SP-49 (cell line): Measurements from ENCODE around the genes EFCAB12, RHO and DNAJC13.

DNA sequence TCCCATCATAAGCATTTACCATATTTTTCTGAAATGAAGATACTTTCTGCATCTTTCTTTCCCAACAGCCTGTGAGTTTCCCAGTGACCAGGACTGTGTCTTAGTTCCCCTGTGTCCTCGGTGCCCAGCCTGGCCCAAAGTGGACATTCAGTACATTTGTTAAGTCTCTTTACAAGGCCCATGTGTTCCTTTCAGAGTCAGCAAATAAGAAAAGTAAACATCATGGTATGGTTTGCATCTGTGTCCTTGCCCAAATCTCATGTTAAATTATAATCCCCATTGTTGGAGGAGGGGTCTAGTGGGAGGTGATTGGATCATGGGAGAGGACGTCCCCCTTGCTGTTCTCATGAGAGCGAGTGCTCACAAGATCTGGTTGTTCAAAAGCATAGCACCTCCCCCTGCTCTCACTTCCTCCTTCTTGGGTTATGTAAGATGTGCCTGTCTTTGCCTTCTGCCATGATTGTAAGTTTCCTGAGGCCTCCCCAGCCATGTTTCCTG lies 4.3 kb downstream of the EFCAB12 start:
- PRO-cap, result no peak

DNA sequence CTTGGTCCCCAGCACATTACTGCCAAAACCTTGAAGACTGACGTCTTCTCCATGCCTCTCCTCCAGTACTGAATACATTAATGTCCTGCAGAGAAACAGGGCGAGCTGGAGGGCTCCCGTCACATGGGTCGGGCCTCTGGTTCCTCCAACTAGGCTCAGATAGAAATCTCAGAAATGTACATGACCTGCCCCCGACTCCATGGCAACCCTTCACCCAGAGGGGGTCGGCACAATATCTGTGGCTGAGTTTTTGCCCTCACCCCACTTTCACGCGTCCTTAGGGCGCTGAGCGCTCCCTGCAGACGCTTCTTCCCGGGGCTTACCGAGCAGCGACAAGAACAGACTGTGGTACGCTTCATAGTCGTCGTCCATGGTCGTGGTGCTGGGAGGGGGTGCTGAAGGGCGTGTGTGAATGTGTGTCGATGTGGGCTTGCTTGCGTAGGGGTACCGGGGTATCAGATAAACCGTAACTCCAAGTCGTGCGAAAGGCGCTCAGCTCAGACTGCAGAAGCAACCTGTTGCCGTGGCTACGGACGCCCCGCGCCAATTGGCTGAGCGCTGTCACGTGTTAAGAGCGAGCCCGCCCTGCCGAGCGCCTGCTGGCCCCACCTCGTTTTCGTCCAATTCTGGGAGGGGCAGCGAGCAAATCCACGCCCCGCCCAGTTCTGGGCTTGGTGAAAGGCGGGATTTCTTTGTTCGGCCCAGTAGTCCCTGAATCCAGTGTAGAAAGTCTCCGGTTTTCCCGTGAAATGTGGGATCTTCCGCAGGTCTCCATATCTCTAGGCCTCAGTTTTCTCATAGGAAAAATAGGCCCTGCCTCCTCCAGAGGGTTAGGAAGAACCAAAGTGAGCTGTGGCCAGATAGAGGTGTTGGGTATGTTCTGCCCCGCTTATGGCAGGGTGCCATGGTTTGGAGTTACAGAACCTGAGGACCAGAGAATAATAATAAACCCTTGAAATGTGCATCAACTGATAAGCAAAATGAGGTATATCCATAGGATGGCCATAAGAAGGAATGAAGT lies at the start of gene EFCAB12:
Gene EFCAB12, minus strand, starts transcription at position 520 of the 1,021 bp plus-strand sequence.
- PRO-cap, result no peak

DNA sequence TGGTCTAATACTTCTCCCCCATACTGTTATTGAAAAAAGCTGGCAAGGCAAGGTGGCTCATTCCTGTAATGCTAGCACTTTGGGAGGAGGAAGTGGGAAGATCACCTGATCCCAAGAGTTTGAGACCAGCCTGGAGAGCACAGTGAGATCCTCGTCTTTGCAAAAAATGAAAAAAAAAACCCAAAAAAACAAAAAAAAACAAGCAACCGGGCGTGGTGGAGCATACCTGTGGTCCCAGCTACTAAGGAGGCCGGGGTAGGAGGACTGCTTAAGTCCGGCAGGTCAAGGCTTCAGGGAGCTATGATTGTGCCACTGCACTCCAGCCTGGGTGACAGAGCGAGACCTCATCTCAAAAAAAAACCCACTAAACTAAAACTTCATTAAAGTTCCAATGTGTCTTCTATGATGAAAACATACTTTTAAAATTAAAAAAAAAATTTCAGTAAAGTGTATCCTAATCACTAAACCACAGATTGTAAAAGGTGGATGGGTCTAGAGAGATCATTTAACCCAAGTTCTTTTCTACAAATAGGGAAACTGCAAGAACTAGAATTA lies 1.1 kb downstream of the MBD4 start:
- PRO-cap, result no peak

DNA sequence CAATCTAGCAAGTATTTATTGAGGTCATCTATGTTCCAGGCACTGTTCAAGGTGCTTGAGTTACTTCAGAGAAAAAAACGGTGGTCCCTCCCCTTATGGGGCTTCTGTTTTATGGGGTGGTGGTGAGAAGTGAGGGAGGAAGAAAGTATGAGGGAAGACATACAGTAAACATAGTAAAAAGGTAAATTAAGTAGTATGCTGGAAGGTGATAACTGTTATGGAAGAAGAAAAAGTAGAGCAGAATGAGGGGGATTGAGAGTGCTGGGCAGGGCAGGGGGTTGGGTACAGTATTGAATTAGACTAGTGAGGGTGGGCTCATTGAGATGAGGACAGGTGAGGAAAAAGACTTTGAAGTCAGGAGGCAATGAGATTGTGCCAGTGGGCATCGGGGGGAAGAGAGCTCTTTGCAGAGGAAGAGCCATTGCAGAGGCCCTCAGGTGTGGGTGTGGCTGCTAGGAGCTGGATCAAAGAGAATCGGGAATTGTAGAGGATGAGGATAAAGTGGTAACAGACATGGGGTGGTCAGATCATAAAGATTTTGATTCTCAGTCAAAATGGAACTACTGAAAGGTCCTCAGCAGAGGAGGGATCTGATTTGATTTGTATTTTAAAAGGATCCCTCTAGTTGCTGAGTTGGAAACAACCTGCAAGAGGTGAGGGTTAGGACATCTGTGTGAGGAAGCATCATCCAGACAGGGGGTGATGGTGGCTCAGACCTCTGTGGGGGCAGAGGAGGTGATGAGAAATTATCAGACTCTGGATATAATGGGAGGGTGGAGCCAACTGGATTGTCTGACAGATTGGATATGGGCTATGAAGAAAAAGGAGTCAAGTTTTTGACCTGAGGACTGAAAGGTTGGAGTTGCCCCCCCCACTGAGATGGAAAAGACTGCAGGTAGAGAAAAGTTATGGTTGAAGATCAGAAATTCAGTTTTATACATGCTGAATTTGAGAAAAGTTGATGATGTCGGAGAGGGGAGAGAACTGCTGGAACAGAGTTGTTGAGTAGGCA lies 12.4 kb downstream of the IFT122 start:
- PRO-cap, result no peak

- PRO-cap, result no peak
Observed at GRCh38 chr3:129481578-129482363, 41.7 kb downstream of the IFT122 start.

GRCh38 chr3:129528441-129528840 lies at the start of gene RHO:
TSS of gene RHO (plus strand) at chr3:129528639.
- PRO-cap, result no peak

DNA sequence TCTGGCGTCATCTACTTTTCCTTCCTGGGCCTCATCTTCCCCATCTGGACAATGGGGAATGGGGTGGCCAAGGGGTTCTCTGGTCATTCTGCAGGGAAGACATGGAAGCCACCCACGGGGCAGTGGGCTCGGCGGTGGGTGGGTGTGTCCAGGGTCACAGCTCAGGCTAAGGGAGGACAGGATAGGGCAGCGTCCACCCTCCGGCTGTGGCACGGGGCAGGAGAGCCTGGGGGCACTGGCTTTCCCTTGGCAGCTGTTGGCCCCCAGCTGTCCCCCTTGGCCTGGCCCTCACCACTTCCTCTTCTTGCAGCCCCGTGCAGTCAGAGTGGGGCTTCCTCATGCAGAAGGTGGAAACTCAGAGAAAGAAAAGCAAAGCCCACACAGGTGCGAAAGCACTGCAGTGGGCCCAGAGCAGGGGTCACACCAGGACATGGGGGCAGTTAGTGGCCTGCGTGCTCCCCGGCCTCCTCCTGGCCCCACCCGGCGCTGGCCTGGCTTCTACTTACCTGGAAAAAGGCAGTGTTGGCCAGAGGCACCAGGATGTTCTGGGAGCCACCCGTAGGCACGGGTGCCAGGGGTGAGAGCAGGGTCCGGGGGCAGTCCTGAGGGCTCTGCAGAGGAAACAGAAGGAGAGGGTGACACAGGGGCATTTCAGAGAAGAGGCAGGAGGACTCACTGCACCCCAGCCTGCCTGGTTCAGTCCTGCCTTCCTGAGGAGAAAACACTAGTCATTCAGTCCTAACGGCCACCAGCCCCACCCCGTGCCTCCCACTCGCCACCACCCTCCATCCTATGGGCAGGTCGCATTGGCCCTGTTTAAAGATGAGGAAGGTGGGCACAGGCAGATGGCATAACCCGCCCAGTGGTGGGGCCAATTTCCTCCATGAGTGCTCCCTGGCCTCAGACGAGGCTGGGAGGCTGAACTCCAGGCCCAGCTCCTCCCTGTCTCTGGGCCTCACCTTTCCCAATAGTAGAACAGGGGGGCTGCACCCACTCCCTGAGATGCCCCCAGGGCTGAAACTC lies 28.3 kb downstream of the PLXND1 start:
- PRO-cap, result bidirectional peak, plus-strand start at position 348 of the sequence, minus-strand start at position 278 of the sequence

GRCh38 chr3:129607475-129607888 lies 1.0 kb upstream of the PLXND1 start:
- PRO-cap, result no peak

DNA sequence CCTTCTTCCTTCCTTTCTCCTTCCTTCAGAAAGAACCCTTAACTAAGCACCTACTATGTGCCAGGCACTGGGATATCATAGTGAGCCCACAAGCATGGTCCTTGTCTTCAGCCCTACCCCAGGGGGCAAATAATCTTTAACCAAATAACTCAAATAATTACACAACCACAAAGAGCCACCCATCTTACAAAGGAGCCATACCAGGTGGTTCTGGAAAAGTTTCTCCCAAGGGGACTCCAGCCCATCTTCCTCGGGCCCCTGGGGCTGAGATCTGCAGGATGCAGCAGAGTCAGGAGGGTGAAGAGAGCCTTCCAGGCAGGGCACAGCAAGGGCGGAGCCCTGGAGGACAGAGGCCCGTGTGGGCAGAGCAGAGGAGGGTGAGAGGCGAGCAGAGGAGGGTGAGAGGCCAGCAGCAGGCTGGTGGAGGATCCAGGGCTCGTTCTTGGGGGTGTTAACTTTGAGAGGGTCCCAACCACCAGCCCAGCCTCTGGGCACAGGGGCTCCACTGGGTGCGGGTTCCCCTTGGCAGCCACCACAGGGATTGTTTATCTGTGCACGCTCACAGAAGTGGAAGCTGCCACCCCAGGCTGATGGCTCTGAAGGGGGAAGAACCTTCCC lies 9.1 kb upstream of the PLXND1 start:
- PRO-cap, result no peak

DNA sequence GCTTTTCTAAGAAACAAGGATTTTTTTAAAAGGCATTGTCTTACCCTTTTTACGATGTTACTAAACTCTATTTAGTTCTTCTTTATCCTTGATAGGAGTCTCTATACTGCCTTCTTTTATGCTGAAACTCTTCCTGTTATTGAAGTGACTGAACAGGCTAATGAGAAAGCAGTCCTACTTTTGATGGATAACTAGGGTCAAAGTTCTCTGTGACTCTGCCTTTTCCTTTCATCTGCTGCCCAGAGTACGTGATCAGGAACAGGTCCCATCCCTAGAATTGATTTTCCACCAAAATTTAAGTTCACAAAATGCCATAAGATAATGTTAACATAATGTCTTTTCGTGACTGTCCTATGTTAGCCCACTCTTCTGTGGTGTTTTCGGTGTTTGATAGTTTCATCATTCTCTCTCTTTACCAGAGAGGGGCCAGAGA lies 50.2 kb upstream of the PLXND1 start:
- PRO-cap, result no peak

DNA sequence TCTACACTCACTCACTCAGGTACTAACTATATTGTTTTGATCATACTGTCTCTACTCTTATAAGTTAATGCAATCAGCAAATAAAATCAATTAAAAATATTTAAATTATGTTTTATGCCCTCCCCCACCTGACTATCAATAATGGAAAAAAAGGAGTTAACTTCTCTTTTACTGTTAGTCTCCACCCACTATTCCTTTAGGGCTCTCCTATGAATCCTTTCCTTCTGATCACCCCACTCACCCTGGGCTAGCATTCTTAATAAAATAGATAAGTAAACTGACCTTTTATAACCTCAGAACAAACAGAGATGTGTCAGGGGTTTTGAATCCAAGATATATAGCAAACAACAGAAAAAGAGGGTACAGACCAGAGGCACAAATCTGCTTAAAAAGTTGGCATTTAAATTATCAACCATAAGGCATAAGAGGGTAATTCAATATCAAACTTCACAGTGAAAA lies 116.0 kb upstream of the PLXND1 start:
- PRO-cap, result no peak

DNA sequence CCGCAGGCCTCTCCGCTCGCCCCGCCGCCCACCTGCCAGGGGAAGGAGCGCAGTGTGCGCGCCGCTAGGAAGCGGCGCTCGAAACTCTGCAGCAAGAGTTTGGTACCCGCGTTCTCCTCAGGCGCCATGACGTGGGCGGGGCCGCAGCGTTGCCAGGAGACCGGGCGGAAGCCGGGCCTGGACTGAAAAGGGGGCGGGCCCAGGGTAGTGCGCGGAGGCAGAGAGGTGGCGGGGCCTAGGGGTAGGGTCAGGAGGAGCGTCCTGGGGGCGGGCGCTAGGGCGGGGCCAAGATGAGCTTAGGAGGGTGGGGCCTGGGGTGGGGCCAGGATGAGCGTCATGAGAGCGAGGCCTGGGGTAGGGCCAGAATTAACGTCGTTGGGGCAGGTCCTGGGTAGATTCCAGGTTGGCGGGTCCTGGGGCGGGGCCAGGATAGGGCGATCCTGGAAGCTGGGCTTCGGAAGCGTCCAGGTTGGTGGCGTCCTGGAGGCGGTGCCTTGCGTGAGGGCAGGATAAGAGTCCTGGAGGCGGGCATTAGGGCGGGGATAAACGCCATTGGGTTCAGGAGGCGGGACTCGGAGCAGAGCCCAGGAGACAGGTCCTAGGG lies 29.8 kb downstream of the ALG1L2 start:
- PRO-cap, result bidirectional peak, plus-strand start at position 363 of the sequence, minus-strand start at position 119 of the sequence

GRCh38 chr3:130733498-130734213 lies 13.0 kb downstream of the PIK3R4 start:
- PRO-cap, result no peak

DNA sequence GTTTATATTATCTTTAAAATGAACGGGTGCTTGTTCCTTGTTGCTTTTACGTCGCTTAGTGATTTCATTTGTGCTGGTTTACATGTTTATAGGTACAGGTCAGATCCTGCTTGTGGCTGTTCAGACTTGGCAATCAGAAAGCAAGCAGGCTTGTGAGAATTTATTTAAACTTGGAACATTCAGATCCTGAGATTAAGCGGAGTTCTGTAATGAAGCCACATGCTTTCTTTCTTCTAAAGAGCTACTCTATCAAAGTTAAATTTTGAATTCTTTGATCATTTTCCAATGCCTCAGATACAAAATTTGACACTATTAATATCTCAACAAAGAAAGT lies 43.0 kb upstream of the ATP2C1 start:
- PRO-cap, result no peak

DNA sequence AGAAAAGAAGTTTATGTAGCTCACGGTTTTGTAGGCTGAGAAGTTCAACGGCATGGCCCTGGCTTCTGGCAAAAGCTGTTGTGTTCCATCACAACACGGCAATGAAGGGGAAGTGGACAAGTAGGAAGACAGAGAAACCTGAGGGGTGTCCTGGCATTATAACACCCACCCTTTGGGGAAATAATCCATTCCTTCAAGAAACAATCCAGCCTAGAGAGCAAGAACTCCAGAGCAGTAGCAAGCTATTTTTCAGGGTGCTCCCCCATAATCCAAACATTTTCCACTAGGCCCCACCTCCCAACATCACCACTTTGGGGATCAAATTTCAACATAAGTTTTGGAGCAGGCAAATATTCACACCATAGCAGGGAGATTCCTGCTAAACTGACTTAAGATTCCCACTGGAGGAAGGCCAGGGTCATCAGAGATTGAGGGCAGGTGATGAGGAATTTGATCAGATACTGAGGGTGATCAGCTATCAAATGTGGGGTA lies 30.4 kb upstream of the NUDT16 start:
- PRO-cap, result no peak

GRCh38 chr3:131361509-131362578 lies 19.7 kb upstream of the NUDT16 start:
- PRO-cap, result no peak

DNA sequence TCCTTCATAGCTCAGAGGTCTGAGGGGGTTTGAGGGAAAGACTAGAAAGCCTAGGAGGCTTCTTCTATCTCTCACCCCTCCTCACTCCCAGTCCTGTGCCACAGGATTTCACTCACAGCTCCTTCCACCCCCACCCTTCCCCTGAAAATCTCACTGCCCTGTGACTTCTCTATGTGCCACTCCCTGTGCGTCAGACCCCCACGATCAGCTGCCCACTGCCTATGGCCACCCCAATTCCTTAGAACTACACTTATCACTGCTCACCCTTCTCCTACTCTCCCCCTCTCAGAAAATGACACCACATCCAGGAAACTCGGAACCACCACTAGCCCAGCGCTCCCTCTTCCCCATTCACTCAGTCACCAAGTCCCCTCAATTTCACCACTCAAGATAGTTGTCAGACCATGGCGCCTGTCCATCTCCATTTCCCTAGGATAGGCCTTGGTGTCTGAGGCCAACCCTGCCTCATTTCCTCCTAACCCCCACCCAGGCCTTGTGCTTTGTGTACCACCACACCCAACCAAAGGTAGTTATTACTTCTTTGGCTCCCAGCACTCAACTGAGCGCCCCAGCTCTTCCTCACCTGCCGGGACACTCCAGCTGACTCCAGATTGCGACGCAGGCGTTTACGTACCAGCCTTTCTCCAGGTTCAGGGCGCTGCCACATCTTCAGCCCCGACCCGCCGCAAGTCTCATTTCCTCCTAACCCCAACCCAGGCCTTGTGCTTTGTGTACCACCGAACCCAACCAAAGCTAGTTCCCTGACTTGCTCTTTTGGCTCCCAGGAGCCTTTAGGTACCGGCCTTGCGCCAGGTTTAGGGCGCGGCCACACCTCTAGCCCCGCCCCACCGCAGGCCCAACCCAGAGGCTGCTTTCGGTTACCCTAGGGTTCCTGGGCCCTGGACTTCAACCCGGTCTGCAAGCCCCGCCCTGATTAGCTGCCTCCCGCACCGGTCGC lies 596 bp upstream of the NUDT16 start:
- PRO-cap, result no peak

- PRO-cap, result no peak
Observed at GRCh38 chr3:131387501-131388158, 6.1 kb downstream of the NUDT16 start.

GRCh38 chr3:131491077-131491670 lies 11.6 kb downstream of the MRPL3 start:
- PRO-cap, result no peak

- PRO-cap, result unidirectional peak, plus-strand start at chr3:132417528; unidirectional peak, plus-strand start at chr3:132417638
Observed at GRCh38 chr3:132416825-132417817, at the start of gene DNAJC13. TSS of gene DNAJC13 (plus strand) at chr3:132417502.